Hematopoietic multipotent progenitor cell (in vitro differentiated cells): ENCODE measurements around a stretch of chr16.

GRCh38 chr16:3640719-3641348 is 13.7 kb upstream of the DNASE1 start:
- CAGE, long polyA plus RNA: no peak

DNA sequence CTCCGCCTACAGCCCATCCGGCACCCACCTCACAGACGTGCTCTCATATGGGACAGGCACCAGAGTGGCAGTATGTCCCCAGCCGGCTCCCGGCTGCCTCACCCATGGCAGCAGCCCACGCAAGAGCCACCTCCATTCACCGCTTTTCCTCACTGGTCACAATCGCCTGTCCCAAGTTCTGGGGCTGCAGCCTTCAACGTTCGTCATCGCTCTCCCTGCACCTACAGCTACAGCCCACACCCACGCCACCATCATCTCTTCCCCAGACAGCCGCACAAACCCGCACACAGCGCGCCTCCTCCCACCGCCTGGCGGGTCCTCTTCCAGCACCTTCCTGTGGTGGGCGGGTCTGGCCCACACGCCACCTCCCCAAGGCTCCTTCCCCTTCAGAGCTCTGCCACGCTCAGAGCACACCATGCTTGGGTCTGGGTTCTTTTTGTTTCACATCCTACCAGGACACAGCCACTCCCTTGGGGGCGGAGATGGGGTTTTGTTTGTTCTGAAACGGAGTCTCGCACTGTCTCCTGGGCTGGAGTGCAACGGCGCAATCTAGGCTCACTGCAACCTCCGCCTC is 17.6 kb upstream of the TRAP1 start:
- CAGE, long polyA plus RNA: no peak

- CAGE, long polyA plus RNA: no peak
Measured at GRCh38 chr16:3740341-3740973, 23.1 kb upstream of the TRAP1 start.

DNA sequence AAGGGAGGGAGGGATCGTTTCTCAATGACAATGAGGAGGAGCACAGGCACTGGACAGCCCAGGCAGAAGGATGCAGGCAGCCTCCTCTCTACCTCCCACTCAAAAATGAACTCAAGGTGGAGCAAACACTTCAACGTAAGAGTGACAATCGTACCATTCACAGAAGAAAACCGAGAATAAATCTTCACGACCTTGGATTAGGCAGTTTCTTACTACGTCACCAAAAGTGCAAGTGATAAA is 80.7 kb upstream of the TRAP1 start:
- CAGE, long polyA plus RNA: no peak

DNA sequence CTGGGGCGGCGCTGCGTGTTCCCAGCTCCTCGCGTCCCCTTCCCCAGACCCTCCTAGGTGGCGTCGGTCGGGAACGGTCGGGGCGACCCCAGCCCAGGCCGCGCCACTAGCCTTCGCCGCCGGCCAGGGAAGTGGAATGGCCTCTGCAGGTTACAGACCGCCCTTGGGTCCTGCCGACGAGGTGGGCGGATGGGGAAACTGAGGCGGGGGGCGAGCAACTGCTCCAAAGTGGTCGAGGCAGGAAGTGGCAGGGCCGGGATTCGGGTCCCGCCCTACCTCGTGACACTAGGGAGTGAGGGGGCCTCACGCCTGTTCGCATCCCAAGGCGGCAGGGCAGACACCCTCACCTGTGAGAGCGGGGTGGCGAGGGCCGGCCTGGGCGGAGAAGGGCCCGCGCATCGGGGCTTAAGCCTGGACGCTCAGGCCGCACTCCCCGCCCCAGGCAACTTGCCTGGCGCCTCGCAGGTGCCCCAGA is 632 bp upstream of the CREBBP start:
- CAGE, long polyA plus RNA: no peak

- CAGE, long polyA plus RNA: no peak
Measured at GRCh38 chr16:3891347-3891600, 10.8 kb upstream of the CREBBP start.

GRCh38 chr16:4011201-4011908 is 104.9 kb downstream of the ADCY9 start:
- CAGE, long polyA plus RNA: no peak

DNA sequence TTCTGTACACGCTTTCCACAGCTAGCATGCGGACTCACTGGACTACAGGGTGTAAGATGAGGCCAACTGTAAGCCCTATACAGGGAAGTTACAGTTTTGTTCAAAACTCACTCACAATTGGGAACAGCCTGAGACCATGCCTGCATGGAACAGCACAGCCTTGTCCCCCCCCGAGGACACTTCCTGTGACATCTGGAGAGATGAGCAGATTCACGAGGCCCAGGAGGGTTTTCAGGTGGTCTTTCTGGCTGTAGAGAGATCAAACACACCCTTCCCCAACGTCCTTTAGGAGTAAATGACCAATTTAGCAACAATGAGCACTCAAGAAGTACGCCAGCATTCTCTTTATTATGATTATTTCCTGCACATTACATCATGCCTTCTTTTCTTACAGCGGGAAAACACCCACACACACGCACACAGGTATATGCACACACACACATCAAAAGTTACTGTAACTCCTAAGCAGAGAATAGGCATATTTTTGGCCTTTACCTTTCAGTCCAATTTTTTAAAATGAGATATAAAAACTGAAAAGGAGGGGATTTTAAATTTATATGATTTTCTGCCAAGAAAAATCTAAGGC is 39.0 kb downstream of the ADCY9 start:
- CAGE, long polyA plus RNA: no peak

GRCh38 chr16:4263373-4264063 is 9.3 kb downstream of the TFAP4 start:
- CAGE, long polyA plus RNA: no peak

DNA sequence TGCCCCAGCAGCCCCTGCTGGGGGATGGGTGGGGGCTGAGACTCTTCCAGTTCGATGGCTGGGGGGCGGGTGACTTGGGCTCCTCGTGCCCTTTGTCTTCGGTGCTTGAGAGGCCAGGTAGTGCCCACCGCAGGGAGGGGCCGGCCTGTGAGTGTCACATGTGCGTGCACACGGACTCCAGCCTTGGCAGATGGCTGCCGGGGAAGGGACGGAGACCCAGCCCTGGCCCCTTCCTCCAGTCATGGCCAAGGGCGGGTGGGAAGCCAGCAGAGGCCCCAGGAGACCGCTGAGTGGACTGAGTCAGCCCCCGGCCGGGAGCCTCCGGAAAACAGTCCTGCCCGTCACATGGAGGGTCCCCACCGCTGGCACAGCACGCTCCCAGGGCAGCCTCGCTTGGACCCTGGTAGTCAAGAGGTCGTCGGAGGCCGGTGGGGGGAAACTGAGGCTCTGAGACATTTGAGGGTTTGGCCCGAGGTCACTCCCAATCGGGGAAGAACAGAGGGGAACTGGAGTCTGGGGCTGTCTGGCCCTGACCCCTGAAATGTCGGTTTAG is 4.2 kb downstream of the GLIS2 start:
- CAGE, long polyA plus RNA: no peak

- CAGE, long polyA plus RNA: no peak
Measured at GRCh38 chr16:4340380-4340648, 10.8 kb downstream of the PAM16 start.

DNA sequence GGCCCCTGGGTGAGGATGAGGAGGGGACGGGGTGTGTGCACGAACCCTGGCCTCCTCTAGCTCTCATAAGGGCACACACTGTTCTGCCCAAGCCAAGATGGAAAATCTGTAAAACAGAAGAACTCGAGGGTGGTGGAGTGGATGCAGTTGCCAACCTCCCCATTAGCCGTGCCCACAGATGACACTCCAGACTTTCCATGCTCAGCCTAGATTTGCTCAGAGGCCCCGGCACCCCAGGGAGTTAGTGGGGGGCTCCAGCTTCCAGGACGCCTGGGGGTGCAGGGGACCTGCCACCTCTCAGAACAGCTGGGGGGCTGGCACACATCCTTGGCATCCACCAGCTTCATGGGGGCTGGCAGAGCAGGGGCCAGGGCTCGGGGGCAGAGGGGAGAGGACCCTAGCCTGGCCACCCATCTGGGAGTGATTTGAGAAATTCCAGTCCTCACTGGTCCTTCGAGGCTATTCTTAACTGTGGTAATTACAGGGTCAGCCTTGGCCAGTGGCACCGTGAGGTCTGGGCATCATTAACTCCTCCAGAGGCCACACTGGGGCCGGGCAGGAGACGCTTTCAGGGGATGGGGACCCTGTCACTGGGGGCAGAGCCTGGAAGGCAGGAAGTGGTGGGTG is 14.2 kb downstream of the VASN start:
- CAGE, long polyA plus RNA: no peak

DNA sequence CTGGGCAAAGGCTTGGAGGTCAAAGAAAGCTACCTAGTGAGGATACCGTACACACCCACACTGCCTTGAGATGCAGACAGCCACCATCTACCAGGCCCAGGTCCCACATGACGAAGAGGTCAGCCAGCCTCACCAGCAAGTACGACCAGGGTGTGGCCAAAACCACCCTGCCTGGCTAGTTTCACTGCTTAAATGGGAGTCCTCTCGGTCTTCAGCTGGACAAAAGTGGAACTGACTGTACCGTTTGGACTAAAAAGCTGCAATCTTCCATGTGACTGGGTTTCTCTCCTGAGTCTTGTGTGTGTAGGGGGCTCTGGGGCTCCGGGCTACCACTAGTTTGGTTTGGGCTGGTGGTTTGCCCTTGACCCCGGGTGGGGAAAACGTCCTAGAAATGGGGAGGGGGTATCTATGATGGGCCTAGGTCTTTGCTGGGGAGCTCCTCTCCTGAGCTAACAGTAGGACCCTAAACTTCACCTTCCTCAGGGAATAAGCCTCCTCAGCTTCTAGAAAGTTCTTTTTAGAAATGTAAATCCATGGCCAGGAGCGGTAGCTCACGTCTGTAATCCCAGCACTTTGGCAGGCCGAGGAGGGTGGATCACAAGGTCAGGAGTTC is 21.7 kb downstream of the VASN start:
- CAGE, long polyA plus RNA: no peak

DNA sequence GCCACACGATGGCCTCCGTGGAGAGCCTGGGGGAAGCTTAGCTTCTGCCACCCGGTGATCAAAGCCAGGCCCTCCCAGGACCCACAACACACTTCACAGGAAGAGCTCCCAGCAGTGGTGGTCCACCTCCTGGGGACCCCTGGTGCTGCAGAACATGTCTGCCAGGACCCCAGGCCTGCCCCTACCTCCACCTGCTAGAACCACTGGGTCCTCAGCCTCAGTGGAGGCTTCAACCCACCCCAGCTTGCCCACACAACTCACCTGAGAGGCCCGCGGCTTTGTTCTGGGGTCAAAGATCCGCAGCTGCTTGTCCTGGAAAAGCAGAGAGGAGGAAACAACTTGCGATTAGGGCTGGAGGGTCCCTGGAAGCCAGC is 21.4 kb downstream of the CORO7 start:
- CAGE, long polyA plus RNA: no peak

GRCh38 chr16:4461525-4461729 is 13.0 kb downstream of the NMRAL1 start:
- CAGE, long polyA plus RNA: no peak

- CAGE, long polyA plus RNA: no peak
Measured at GRCh38 chr16:4494876-4495549, 18.8 kb downstream of the HMOX2 start.

DNA sequence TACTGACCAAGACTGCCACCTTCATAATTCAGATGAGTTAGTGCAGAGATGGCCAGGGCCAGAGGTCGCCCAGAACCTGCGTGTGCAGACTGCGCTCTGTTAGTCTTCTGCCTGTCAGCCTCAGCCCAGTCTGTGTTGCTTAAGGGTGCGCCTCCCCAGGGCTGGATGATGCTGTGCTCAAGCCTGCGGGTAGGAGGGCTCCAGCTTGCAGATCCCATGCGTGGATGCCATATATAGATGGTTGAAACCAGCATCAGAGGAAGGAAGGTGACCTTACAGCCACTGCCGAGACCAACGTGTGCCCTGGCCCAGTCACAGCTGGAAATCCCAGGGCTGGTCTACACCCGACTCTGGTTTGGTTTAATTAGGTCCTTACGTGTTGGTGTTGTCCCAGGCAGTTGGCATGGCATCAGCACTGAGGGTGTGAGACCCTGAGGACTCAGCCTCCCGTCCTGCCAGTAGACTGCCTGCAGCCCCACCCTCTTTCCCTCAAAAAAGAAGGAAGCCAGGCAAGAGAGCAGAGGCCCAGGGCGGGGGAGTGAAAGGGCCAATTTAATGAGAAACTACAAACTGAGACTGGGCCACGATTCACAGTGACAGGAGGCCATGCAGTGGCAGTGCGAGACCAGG is 27.7 kb downstream of the CDIP1 start:
- CAGE, long polyA plus RNA: no peak

DNA sequence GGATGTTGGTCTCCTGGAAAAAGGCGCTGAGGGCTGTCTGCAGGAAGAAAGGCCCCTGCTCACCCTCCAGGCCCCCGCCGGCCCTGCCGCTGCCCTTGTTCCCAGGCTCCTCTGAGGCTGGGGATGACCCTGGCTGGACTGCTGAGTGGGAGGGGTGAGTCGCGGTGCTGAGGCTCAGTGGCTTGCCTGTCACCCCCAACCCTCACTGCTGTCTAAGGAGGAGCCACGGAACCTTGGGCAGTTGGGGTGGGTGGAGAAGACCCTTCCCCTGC is 4.2 kb downstream of the UBALD1 start:
- CAGE, long polyA plus RNA: no peak

- CAGE, long polyA plus RNA: no peak
Measured at GRCh38 chr16:4660297-4661051, 32.9 kb upstream of the NUDT16L1 start.

DNA sequence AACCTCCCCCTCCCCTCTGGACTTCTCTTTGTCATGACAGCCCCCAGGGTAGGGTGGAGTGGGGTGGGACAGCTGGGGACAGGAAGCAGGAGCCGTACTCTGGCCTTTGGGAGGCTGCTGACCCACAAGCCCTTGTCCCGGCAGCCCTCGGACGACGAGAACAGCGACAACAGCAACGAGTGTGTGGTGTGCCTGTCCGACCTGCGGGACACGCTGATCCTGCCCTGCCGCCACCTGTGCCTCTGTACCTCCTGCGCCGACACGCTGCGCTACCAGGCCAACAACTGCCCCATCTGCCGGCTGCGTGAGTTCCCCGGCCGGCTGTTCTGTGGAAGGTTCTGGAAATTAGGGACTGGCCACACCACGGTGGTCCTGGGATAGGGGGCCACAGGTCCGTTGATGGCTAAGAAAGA is 20.0 kb upstream of the NUDT16L1 start:
- CAGE, long polyA plus RNA: no peak